Left cardiac atrium (tissue), 1 donor: Measurements from ENCODE around the gene SLC1A1.

- PRO-cap, result bidirectional peak, plus-strand start at chr9:4490216, minus-strand start at chr9:4490097; bidirectional peak, plus-strand start at chr9:4490418, minus-strand start at chr9:4490329
These were observed at the start of gene SLC1A1 for GRCh38 chr9:4489884-4490718. Gene SLC1A1, plus strand, starts transcription at chr9:4490468.

- PRO-cap, result no peak
These were observed 2.5 kb downstream of the SLC1A1 start for GRCh38 chr9:4492738-4493214.

GRCh38 chr9:4497959-4498433, 7.7 kb downstream of the SLC1A1 start:
- PRO-cap, result no peak

DNA sequence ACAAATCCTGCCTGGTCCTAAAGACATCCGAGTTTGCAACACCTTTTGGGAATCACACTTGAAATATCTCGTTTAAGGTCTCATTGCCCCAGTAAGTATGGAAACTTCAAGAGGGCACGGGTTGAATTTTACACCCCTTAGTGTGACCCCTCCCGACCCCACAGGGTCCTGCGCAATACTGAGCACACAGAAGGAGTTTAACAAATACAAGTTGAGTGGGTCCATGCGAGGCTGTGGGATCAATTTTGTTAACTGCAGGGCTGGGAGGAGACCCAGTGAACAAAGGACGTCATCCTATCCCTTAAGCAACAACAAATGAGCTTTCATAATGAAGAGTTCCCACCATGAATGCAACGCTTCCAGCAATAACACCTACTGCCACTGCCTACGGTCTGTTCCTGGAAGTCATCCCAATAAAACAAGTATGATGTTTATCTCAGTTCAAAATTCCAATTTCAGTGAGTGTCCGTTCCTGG, 66.0 kb upstream of the PLPP6 start:
- PRO-cap, result no peak

DNA sequence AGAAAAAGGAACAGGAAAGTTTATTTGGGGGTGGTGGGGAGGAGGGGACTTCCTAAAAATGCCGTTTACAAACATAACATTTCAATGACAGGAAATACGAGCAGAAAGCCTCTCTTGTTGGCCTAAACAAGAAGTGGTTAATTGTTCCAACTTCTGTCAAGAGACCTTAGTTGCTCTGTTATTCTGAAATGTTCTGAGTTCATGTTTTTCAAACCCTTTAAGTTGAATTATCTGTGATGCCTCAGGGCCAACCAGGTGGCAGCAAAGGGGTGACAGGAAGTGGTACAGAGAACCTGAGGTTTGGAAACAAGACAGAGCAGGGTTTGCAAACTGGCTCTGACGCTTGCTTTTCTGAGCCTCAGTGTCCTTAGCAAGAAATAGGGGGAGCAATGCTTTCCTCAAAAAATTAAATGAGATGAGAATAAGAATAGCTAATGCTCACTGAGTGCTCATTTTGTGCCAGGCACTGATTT, 65.5 kb upstream of the PLPP6 start:
- PRO-cap, result no peak

DNA sequence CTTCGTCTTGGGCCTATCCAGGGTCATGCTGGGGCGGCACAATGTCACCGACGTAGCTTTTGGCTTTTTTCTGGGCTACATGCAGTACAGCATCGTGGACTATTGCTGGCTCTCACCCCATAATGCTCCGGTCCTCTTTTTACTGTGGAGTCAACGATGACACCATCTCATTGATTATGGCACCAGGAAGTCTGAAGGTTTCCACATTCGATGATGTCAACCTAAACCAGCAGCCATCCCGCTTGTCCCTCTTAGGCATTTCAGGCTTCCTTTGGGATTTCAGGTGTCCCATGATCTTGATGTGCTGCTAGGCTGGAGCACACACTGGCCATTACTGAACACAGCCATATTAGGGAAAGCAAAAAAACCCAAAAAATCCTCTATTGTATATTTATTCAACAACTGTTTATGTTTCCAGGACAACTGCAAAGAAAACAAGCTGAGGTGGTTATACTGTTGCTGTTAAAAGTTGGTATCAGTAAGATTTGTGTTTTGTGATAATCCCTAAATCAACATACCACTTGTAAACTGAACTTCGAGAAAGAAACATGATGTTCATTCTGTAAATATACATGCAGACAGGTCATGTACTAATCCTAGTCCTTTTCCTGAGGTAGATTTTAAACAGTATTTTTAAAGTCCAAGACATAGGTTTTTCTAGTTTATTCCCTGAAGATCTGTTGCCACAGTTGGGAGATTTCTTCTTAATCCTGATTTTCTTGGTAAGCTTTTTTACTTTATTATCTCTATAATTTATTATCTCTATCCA, 1.2 kb downstream of the PLPP6 start:
- PRO-cap, result no peak

- PRO-cap, result no peak
These were observed 1.9 kb downstream of the SPATA6L start for GRCh38 chr9:4663932-4665157.

GRCh38 chr9:4718890-4719479, 22.0 kb downstream of the AK3 start:
- PRO-cap, result no peak

GRCh38 chr9:4822061-4822454, 29.3 kb downstream of the RCL1 start:
- PRO-cap, result no peak

GRCh38 chr9:5044076-5044631, 59.1 kb downstream of the JAK2 start:
- PRO-cap, result no peak

DNA sequence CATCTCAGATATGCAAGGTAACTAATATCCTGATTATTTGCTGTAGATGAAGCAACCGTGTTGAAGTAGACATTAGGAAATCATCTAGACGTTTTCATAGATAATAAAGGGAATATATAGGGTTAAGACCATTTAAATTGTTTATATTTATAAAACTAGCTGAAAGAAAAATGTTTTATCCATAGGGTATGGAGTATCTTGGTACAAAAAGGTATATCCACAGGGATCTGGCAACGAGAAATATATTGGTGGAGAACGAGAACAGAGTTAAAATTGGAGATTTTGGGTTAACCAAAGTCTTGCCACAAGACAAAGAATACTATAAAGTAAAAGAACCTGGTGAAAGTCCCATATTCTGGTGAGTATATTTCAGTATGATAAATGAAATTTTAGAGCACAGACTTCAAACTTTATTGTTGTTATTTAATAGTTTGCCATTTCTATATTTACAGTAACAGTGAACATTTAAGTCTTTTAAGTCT, 94.8 kb downstream of the INSL6 start:
- PRO-cap, result no peak

- PRO-cap, result no peak
These were observed 85.5 kb downstream of the INSL6 start for GRCh38 chr9:5099880-5100357.

- PRO-cap, result no peak
These were observed 1.0 kb downstream of the RIC1 start for GRCh38 chr9:5629996-5630267.

GRCh38 chr9:5630268-5630662, 1.4 kb downstream of the RIC1 start:
- PRO-cap, result no peak

DNA sequence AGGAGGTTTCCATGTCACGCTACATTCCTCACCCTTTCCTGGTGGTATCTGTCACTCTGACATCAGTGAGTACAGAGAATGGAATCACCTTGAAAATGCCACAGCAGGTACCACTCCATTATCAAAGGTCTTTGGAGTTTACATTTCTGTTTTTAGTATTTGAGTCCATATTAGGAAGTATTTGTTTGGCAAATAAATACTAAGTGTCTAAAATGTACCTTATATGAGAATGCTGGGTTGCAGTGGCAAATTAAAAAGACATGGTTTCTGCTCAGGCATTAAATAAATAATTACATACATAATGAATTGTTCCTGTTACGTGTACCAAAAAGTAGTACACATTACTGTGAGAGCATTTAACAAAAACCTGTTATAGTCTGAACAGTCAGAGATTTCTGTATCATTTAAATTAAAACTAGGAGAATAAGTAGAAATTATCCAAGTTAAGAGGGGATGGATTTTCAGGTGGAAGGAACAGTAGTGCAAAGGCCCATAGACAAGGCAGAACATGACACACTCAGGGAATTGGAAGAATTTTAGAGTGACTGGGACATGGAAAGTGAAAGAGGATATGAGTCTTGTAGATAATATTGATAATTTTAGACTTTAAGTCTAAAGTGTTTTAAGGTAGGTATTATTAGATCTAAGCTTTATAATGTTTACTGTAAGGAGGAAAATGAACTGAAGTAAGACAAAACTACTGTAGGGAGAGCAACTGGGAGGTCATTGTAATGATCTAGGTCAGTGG, 75.4 kb downstream of the ERMP1 start:
- PRO-cap, result no peak

GRCh38 chr9:5823872-5824071, 9.1 kb downstream of the ERMP1 start:
- PRO-cap, result no peak

DNA sequence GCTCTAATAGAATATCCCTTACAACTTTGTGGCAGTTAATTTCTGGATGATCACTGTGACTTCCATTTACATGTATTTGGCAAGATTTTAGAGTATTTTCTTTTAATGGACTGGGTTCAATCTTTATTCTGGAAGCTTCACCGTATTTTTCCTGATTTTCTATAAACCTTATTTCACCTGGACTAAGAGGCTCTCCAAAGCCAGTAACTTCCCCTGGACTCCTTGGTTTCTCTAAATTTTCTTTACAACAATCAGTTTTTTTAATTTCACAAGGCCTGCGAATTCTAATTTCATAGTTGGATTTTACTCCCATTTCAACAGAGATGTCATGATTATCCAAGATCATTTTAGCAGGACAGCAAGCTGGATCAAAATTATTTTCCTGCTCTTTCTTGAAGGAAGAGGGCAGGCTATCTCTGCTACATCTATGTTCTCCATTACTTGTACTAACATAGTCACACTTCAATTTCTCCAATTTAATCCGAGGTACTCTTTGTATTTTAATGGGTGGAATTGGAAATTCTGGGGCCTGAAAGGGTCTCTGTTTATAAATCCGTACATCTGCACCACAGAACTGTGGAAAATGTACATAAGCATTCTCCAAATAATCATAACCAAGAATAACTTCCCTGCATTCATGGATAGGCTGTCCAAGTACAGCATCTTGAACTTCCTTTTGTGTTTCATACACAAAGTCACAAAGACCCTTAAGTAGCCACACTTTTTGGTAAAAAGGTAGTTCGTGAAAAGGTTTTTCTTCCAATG, 39.9 kb downstream of the KIAA2026 start:
- PRO-cap, result no peak

- PRO-cap, result no peak
These were observed 1.6 kb downstream of the KIAA2026 start for GRCh38 chr9:6006663-6007029.

GRCh38 chr9:6236919-6237387, 21.3 kb downstream of the IL33 start:
- PRO-cap, result no peak

DNA sequence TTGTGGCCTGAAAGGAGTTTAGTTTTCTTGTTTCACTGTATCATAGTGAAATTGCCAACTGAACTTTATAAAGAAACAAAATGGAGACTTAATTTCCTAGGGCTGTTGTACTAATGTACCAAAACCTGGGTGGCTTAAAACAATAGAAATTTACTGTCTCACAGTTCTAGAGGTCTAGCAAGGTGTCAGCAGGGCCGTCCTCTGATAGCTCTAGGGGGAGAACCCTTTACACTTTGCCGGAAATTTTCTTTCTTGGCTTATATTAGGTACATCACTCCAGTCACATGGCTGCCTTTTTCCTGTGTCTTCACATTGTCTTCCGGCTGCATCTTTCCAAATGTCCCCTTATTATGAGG, 5.7 kb downstream of the UHRF2 start:
- PRO-cap, result no peak